Helper T cell (primary cell): ENCODE measurements around a stretch of chr1.

DNA sequence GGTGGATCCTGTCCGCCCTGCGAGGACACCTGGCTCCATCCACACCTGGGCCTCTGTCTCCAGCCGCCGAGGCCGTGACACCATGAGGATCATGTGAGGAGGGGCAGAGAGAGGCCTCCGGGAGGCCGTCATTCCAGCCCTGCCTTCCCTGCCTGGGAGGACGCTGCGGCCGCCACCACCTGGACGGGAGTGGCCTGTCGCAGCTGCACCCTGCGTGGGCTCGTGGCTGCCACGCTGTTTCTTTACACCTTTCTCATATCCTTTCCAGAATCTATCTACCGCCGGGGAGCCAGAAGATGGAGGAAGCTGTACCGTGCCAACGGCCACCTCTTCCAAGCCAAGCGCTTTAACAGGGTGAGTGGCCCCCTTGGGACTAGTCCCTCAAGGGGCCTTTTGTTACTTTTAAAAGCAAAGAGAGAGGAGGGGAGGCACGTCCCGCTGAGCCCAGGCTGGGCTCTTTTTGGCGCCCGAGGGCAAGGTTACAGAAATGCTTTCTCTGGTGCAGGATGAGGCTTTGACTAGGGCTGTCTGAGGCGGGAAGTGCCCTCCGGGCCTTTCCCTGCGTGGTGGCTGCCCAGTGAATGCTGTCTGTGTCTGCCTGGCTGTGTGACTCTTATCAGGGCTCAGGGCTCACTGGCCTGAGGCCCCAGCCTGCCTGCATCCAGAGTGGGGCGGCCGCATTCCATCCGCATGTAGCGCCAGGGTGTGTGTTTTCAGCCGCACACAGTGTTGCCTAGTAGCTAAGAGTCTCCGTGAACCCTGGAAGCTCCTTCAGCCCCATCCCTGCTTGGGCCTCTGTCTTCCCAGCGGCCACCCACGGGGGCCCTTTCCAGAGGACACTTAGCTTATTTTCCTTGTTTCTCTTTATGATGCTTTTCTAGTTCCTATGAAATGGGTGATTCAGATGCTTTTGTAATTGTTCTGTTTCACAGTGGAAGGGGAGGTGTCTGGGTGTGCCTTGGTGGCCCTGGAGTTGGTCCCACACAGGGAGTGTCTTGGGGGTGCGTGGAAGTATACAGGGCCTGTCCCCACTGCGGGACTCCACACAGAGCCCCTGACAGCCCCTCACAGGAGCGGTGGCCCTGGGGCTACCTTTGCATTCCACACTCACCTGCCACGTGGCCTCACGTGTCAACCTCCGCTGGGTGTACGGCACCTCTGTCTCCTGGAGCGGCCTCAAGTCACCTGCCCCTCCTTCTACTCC, 59.2 kb downstream of the FAAP20 start:
- PRO-cap, 2 experiments = no peak in any of the 2 experiments

DNA sequence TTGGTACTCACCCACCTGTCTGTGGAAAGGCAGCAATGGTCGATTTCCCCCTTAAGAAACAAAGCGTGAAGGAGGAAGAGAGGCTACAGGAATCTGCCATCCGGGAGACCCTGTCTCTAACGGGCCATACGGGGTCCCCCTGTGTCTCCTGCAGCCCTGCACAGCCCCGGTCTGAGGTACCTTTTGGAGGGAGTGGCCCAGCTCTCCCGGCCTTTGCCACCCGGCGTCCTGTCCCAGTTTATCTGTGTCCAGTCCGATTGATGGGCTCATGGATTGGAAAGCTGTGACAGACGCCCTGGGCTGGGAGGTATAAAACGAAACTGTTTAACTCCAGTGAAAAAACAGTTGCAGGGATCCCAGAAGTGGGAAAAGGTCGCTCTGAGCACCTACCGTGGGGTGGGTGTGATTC, 11.6 kb upstream of the FAAP20 start:
- PRO-cap, 2 experiments = no peak in any of the 2 experiments

DNA sequence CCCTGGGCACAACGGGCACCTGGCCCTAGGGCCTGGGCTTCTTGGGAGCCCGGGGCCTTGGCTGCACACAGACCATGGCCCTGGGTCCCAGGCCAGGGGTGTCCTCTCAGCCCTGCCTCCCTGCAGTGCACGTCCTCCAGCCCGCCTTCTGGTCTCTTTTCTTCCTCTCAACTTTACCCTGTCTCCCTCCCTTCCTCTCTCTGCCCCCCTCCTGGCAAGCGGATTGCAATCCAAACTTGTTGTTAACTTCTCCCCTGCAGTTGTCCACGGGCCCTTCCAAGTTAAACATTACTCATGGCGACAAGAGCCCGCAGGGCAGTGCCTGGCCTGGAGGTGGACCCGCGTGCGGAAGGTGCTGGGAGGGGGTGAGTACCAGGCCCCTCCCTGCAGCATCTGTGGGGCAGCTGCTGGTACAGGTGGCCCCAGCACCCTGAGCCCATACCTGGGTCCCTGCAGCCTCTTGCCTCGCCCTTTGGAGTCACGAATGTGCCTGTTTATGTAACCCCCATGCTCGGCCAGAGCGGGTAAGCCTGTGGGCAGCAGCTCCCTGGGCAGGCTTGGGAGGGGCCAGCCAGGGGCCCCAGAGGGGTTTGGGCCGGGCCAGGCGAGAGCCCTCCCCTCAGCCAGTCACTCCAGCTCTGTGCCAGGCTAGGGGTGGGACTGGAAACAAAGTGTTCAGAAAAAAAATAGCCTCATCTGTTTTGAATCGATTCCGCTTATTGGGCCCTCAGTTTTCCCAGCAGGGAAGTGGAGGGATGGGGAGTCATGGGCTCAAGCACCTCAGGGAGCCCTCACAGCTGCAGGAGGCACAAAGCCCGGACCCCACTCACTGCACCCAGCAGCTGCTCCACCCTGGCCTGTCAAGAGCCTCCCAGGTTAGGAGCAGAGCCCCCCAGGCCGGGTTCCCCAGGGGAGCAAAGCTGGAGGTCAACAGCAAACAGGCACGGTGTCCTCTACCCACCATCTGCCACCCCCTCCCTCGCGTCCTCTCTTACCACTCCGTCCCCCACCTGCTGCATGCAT, 13.9 kb upstream of the FAAP20 start:
- PRO-cap, 2 experiments = no peak in any of the 2 experiments

DNA sequence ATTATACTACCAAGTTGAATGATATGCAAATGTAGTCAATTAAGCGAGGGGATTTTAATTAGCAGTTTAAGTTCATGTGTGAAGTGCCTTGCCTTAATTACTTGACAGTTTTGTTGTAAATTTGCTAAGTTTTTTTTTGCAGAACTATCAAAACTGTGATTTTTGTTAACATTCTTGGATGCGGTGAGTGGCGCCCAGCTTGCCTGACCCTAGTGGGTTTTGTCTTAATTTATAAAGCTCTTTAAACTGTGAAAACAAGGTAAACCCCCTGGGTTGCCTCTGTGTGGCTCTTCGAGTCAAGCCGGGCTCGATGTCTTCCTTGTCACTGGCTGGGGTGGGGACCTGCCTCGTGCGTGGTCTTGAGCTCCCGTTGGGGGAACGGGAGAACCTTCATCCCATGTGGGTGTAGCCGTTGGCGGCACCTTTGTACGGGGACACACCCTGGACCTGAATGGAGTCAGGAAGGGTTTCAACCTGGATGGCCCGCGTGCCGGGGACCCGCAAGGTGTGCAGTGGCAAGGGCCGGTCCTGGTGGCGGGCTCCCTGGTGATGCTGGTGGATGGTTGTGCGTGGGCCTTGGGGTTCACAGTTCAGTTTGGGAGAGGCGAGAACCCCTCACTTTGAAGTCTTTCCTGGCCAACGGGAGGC, 11.1 kb downstream of the SKI start:
- PRO-cap, 2 experiments = no peak in any of the 2 experiments

GRCh38 chr1:2247734-2248941, 20.0 kb downstream of the SKI start:
- PRO-cap, 2 experiments = no peak in any of the 2 experiments

DNA sequence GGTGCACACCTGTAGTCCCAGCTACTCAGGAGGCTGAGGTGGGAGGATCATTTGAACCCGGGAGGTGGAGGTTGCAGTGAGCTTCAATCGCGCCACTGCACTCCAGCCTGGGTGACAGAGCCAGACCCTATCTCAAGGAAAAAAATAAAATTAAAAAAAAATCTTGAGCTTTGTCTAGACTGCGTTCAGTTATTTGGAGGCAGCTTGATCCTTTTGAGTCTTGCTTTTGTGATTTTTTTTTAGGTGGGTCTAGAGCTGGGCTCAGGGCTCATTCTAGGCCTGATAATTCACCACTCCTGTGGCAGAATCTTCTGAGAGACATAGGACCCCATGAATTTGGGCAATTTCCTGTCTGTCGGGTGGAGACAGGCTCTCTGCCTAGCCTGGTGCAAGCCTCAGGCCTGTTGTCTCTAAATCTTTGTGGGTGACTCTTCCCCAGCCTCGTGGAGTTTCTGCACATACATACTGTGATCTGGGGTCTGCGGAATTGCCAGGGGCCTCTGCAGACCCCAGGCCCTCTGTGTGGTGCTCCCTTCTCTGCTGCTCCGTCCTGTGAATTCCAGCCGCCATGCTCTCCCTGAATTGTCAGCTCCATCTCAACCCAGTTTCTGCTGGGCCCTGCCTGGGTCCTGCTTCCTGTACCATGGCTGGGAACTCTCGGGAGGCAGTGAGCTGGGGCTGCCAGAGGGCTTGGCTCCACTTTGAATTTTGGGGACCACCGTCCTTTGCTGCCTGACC, 37.9 kb downstream of the SKI start:
- PRO-cap, 2 experiments = no peak in any of the 2 experiments

DNA sequence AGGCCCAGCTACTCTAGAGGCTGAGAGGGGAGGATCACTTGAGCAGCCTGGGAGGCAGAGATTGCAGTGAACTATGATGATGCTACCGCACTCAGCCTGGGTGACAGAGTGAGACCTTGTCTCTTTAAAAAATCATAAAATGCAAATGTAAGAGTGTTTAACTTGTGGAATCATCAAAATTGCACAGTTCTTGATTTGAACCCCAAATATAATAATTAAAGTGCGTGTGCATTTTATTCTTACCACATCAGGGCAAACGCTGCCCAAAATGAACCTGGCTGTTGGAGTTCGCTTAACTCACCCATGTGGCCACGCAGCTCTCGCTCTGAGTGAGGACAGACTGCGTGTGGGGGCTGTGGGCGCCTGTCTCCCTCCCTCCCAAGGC, 58.2 kb downstream of the SKI start:
- PRO-cap, 2 experiments = no peak in any of the 2 experiments

GRCh38 chr1:2314310-2315463, 76.7 kb downstream of the MORN1 start:
- PRO-cap, 2 experiments = peak in 2 of 2 experiments; most common plus-strand start chr1:2315324 (in 2); most common minus-strand start chr1:2315073 (in 2)

- PRO-cap, 2 experiments = no peak in any of the 2 experiments
These were observed 69.1 kb downstream of the MORN1 start for GRCh38 chr1:2321932-2322912.

GRCh38 chr1:2405303-2406413, 6.7 kb downstream of the PEX10 start:
- PRO-cap, 2 experiments = no peak in any of the 2 experiments

GRCh38 chr1:2550459-2550792, 5.7 kb upstream of the TNFRSF14 start:
- PRO-cap, 2 experiments = no peak in any of the 2 experiments

GRCh38 chr1:2583262-2584148, 3.1 kb upstream of the PRXL2B start:
- PRO-cap, 2 experiments = no peak in any of the 2 experiments

DNA sequence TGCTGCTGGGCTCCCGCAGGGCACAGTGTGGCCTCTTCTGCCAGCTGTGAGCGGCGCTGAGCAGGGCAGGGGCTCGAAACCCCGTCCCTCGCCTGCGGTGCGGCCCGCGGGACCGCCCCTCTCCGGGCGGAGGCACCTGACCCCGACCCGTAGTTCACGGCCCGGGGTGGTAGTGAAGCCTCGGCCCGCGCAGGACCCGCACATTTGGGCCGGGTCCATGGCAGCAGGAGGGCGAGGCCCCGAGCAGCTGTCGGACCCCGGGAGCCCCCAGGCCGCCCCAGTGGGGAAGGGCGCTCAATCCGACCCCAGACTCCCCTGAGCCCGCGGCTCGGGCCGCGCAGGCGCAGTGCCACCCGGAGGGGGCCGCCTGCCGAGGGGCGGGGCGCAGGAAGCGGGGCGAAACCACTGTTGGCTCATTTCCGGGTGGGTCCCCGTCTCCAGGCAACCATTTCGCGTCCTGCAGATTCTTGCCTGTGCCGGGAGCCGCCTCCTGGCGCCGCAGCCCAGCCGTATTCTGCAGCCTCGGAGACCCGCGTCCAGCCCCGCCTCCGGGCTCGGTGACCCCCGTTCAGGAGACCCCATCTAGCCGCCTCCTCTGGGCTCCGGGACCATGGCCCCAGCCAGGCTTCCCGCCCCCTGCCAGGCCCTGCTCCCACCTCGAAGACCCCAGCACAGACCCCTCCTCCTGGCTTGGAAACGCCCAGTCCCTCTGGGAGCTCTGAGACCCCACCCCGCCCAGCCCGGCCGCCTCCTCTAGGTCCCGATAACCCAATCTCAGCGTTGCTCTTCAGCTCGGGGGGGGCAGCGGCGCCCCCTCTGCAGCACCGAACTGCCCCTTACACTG, 10.3 kb upstream of the MMEL1 start:
- PRO-cap, 2 experiments = peak in 2 of 2 experiments; most common plus-strand start position 512 of the sequence (in 1); most common minus-strand start position 348 of the sequence (in 2)

DNA sequence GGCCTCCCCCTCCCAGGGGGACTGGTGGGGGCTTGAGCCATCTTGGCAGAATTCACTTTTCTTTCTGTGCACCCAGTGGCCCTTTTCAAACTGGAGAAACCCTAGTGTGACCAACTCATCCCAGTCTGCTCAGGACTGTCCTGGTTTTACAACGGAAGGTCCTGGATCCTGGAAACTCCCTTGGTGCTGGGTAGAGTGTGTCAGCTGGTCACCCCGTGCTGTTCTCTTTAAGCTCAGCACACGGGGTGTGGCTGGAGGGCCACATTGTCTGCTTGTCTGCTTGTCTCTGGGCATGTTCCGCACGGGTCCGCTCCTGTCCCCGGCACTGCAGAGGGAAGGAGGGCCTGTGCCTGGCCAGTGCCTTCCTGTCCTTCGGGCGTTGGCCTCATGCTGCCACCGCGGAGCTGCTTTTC, 45.8 kb upstream of the TTC34 start:
- PRO-cap, 2 experiments = no peak in any of the 2 experiments

DNA sequence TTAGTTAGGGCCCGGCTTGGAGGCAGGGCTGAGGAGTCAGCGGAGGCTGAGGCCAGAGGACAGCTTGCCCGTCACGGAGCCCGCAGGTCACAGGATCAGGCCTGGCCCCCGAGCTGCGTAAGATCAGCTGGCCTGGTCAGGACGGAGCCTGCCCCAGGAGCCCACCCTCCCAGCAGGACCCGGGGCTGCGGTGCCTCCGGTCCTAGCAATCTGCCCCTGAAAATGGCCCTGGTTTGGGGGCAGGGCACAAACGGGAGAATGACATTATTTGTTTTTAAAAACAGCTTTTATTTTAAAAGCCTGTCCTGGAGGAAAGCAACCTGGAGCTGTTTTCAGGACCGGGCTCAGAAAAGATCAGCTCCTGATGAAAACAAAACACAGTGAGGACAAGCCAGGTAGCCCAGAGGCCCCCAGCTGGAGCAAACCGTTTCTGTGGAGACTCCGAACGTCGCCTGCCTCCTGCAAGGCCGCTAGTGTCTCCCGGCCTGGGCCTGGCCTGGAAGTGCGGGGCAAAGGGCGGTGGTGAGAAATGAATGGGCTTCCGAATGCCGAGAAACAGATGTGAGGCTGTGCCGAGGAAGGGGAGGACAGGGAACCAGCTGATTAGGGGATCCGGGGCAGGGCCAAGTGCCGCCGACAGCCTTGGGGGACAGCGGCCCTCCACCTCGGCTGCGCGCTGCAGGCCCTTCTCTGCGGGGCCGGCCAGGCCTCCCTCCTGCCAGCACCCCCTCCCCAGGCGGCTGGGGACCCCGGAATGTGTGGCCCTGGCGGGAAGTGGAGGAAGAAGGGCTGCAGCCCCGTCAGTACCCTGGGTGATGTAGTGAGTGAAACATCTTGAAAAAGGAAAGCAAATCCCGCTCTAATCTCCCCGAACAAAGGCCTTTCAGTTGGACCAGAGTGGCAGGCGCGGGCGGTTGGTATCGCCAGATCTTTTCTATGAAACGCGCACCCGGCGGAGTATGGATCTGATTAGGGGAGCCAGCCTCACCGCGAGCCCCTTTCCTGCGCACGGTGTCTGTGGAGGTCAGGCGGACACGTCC, 52.4 kb downstream of the PRDM16 start:
- PRO-cap, 2 experiments = no peak in any of the 2 experiments

DNA sequence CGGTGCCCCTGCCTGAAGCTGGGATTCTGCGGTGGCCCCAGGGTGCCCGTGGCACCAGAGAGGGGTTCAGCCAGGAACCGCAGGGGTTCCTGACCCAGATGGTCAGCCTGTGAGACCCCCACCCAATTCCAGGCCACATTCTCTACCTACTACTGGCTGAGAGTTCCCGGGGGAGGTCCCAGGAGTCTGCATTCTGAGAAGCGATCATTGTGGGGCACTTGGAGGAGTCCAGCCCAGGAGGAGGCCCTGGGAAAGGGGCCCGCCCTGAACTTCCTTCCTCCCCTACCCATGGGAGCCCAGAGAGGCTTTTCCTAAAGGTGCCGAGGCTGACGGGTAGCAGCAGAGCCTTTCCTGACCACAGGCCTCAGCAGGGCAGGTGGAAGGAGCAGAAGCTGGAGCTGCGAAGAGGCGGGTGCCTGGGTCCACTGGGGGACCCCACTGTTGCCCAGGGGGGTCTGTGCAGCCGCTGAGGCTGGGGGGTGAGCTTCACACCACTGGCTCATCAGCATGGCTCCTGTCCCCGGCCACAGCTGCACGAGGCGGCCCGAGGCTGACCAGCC, 127.6 kb downstream of the PRDM16 start:
- PRO-cap, 2 experiments = no peak in any of the 2 experiments

DNA sequence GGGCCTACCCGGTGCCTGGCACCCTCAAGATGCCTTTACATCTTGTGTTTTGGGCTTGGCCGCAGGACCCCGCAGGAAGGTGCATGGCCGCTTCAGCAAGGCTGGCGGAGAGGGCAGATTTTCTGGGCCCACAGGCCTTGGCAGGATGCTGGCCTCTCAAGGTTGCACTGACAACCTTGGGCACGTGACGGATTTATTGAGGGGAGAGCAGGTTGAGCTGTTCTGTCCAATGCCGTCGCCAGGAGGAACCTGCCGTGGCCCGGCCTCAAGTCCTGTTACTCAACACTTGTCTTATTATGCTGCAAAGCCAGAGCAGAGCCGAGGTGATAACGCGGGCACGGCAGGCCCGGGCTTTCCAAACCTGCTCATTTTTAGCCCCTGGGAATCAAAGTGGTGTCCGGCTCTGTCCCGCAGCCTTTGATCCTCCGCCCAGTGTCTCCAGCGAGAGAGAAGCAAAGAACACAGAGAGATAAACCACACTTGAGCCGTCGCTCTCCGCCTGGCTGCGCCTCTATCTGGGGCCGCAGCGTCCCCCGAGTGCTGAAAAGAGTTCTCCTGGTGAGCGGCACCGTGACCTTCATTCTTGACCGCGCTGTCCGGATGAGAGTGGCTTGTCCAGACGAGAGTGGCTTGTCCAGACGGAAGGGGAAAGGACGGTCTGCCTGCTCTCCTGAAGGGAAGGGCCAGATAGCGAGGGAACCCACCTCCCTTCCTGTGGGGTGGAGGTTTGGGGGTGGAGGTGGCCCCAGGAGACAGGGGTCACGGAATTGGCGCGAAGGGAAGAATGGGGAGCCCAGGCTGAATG, 162.3 kb upstream of the ARHGEF16 start:
- PRO-cap, 2 experiments = no peak in any of the 2 experiments

GRCh38 chr1:3312344-3312827, 142.1 kb upstream of the ARHGEF16 start:
- PRO-cap, 2 experiments = no peak in any of the 2 experiments

GRCh38 chr1:3359760-3360009, 94.8 kb upstream of the ARHGEF16 start:
- PRO-cap, 2 experiments = no peak in any of the 2 experiments

- PRO-cap, 2 experiments = no peak in any of the 2 experiments
These were observed 88.4 kb upstream of the ARHGEF16 start for GRCh38 chr1:3366058-3366524.